Choroid plexus epithelial cell (primary cell): ENCODE data around the gene ABHD17A.

GRCh38 chr19:1873445-1874432, 10.4 kb upstream of the KLF16 start:
- RRBS, result 86% methylated on average over 11 of the region's 32 CpGs

GRCh38 chr19:1875242-1875894, 9.9 kb downstream of the ABHD17A start:
- RRBS, result no CpG with 5 or more reads among the region's 36 CpGs

GRCh38 chr19:1881058-1881787, 4.1 kb downstream of the ABHD17A start:
- RRBS, result no CpG with 5 or more reads among the region's 59 CpGs

DNA sequence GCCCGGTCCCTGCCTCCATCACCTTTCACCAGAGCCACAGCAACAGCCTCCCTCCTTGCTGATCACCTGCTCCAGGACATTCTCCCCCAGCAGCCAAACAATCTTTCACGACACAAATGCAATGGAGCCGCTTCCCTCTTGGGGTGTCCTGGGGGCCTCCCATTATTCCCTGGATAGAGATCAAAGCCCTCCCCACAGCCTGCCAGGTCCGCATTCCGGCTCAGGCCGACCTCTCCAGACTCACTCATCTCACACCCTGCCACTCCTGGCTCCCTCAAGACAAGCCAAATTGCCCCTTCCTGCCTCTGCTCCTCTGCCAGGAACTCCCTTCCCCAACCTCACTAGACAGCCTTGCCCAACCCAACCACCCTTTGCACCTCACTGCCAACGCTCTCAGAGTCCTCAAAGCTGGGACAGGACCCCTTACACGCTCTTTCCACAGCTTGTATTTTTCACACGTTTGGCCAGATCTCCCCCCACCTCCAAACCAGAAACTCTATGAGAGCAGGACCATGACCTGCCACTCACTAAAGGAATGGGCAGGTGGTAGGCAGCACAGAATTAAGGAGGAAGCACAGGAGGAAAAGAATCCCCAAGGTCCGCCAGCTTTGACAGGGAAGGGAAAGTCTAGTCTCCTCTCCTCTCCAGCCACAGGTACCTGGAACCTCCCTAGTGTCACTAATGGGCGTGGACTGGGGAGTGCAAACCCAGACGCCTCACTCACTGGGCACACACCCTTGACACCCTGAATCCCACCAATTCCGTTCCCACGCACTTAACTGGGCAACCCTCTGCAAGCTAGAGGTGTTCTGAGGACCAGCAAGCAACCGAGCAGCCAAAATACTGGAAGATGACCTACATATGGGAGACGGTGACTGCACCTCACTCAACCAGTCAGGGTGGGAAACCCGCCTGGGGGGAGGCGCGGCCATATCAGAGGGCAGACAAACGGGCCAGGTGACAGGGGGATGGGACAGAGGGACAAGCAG, 1.3 kb downstream of the ABHD17A start:
- RRBS, result no CpG with 5 or more reads among the region's 20 CpGs

DNA sequence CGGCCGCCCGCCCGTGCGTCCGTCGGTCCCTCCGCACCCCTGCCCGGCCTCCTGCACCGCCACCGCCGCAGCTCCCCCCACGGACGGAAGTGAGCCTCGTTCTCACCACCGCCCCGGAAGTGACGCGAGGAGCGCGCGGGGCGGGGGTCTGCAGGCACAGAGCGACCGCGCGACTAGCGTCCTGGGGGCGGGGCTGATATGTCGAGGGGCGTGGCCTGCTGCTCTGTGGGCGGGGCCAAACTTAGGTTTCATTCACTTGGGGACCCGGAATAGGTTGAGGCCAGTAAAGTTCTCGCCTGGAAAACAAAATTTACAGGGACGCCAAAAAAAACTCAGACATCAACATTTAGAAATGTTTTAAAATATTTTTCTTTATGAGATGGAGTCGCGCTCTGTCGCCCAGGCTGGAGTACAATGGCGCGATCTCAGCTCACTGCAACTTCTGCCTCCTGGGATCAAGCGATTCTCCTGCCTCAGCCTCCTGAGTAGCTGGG, at the start of gene ABHD17A:
Gene ABHD17A (minus strand): TSS at position 98 of the 494 bp plus-strand sequence.
- RRBS, result 2% methylated on average over 5 of the region's 41 CpGs

DNA sequence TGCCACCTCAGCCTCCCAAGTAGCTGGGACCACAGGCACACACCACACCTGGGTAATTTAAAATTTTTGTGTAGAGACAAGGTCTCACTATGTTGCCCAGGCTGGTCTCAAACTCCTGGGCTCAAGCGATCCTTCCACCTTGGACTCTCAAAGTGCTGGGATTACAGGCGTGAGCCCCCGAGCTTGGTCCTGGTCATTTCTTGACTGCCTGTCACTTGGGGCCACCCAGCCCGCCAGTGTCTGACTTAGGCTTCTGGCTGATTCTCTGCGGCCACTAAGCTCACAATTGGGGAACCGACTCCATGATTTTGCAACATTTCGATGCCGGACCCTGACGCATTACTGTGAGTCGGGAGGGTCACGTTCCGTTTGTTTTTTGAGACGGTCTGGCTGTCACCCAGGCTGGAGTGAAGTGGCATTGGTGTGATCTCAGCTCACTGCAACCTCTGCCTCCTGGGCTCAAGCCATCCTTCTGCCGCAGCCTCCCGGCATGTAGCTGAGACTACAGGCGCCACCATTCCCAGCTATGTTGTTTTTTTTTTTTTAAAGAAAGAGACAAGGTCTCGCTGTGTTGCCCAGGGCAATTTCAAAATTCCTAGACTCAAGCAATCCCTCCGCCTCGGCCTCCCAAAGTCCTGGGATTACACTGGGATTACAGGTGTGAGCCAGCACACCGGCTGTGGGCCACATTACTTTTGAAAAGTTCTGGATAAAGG, 3.3 kb upstream of the ADAT3 start:
- RRBS, result no CpG with 5 or more reads among the region's 20 CpGs

DNA sequence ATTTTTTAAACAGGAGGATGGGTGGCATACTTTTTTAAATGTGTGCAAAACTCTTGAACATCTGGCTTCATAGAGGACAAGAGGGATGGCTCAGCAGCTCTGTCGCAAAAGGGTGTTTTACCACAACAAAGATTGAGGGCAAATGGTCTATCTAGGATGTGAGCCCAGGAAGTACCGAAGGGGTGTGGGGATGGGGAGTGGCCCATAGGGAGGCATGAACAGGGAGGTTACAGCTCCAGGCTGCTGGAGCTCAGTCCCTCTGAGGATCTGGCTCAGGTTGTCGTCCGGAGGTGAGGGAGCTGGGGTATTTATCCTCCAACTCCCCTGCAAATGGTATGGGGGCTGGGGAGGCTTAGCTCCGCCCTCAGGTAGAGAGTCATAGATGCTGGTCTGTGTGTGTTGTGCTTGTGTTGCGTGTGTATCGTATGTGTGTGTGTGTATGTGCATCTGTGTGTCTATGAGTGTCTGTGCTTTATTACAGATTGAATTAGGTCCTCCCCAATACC, 13.2 kb upstream of the CSNK1G2 start:
- RRBS, result no CpG with 5 or more reads among the region's 7 CpGs

DNA sequence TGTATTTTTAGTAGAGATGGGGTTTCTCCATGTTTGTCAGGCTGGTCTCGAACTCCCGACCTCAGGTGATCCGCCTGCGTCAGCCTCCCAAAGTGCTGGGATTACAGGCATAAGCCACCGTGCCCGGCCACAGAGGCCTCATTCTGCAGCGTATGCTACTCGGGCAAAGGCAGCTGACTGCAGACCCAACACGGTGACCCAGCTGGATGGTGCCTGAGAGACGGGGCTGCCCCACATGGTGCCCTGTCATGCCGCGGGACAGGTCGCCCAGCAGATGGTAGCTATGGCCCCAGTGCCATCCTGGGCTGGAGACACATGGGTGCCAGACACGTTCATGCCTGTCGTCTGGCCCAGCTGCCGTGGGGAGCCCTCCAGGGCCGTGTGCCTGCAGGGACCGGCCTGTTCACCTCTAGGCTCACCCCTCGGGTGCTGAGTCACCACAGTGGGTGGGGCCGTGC, 36.0 kb downstream of the CSNK1G2 start:
- RRBS, result 46% methylated on average over 3 of the region's 20 CpGs

GRCh38 chr19:1986683-1987408, 28.7 kb downstream of the BTBD2 start:
- RRBS, result 90% methylated on average over 9 of the region's 35 CpGs

- RRBS, result 85% methylated on average over 7 of the region's 62 CpGs
Observed at GRCh38 chr19:1989998-1991287, 25.1 kb downstream of the BTBD2 start.

- RRBS, result 2% methylated on average over 4 of the region's 41 CpGs
Observed at GRCh38 chr19:2061598-2062538, 10.8 kb upstream of the MKNK2 start.

- RRBS, result no CpG with 5 or more reads among the region's 16 CpGs
Observed at GRCh38 chr19:2087538-2088280, 8.4 kb downstream of the MOB3A start.

- RRBS, result no CpG with 5 or more reads among the region's 6 CpGs
Observed at GRCh38 chr19:2092742-2093141, 3.4 kb downstream of the MOB3A start.

DNA sequence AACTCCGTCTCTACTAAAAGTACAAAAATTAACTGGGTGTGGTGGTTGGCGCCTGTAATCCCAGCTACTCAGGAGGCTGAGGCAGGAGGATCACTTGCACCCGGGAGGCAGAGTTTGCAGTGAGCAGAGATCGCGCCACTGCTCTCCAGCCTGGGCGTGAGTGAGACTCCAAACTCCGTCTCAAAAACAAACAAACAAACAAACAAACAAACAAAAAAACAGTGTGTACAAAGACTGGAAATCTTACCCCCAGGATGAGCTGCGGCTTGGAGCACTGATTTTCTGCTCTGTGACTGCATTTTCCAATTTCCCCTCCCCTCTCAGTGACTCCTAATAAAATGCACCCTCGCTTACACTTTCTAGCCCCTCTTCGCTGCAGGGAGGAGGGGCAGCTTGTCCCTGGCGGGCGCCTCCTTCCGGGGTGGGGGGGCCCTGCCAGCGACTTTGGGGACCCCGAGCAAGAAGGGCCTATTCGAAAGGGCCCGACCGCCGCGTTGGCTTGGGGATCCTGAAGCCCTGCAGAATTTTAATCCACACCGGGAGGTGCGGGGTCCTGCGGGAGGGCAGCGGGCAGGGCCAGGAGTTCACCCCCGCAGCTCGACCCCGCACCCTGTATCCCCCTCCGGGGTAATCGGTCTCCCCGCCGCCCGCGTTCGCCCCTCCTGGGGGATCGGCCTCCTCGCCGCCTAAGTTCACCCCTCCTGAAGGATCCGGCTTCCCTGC, 971 bp downstream of the MOB3A start:
- RRBS, result 59% methylated on average over 17 of the region's 38 CpGs

DNA sequence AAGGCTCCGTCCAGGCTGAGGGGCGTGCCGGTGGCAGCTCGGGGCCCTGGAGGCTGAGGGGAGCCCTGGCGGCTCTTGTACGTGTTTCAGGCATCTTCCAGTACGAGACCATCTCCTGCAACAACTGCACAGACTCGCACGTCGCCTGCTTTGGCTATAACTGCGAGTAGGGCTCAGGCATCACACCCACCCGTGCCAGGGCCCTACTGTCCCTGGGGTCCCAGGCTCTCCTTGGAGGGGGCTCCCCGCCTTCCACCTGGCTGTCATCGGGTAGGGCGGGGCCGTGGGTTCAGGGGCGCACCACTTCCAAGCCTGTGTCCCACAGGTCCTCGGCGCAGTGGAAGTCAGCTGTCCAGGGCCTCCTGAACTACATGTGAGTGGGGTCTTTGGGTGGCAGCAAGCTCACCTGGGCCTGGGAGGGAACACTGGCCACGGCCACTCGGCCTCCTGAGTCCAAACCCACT, 1.3 kb downstream of the IZUMO4 start:
- RRBS, result no CpG with 5 or more reads among the region's 21 CpGs

- RRBS, result no CpG with 5 or more reads among the region's 24 CpGs
Observed at GRCh38 chr19:2110492-2111136, 13.9 kb downstream of the IZUMO4 start.

- RRBS, result 88% methylated on average over 18 of the region's 72 CpGs
Observed at GRCh38 chr19:2114587-2115835, 18.3 kb downstream of the IZUMO4 start.

DNA sequence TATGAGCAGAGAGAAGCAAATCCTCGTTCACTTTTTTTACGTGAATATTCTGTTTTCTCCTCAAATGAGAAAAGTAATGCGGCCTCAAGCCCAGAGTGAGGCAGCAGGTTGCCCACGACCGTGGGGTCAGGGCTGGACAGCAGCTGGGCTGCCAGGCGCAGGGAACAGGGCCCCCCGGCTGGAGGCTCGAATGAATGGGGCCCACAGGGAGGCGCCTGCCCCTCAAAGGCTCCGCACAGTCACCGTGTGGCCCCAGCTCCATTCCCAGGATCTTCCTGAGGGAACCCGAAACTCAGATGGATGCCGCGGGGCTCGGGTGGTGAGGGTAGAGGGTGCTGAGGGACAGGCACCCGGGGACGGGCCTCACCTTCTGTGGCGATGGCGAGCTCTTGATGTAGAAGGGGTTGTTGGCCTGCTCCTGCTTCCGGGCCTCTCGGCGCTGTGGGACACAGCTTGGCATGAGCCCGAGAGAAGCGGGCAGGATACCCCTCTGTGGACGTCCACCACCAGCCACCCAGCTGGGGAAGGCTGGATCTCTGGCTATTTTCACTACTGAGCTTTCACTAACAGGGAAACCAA, 19.2 kb downstream of the IZUMO4 start:
- RRBS, result 94% methylated on average over 5 of the region's 25 CpGs

GRCh38 chr19:2121596-2122214, 25.0 kb downstream of the IZUMO4 start:
- RRBS, result 93% methylated on average over 4 of the region's 24 CpGs

GRCh38 chr19:2122719-2123651, 26.3 kb downstream of the IZUMO4 start:
- RRBS, result no CpG with 5 or more reads among the region's 20 CpGs